Sternocleidomastoid (tissue), 1 donor: ENCODE results near the genes ANP32E, ECM1, MINDY1 and PIP5K1A.

- PRO-cap: no peak
These were observed 14.7 kb downstream of the OTUD7B start for GRCh38 chr1:149995569-149996422.

GRCh38 chr1:150008627-150009260, 1.8 kb downstream of the OTUD7B start:
- PRO-cap: no peak

DNA sequence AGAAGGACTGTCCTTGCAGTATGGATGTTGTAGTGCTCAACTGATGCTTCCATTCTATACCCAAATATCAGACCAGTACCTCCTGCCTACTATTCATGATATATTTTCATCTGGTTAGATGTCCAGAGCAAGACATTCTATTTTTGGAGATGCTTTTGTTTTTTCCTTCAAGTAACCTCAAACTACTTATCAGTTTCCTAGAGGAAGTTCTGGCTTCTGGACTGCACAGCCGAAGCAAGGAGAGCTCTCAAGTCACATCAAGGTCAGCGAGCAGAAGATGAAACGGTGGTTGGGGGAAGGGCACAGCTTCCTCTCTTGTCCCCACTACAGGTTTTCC, 5.2 kb upstream of the PLEKHO1 start:
- PRO-cap: no peak

DNA sequence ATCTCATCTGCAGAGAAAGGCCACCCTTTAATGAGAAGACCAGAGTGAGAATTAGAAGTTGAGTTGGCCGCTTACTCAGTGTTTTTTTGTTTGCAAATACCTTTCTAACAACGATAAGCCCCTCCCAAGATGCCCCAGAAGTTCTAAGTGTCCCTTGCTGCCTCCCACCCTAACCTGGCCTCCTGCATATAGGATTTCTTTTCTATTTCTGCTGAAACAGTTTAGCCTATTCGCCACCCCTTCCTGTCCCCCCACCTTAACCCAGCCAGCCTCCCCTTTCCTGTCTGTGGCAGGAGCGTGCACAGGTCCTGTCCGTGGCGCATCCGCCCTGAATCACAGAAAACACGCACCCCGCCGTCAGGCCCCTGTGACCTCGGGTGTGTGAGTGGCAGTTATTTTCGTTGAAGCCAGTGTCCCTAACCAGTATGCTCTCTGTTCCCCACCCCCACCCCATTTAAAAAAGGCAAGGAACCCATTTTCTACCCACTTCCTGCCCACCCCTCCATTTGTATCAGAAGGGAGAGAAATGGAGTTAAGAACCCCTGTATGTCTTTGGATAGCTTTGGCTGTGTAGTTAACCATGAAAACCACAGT, 1.6 kb downstream of the PLEKHO1 start:
- PRO-cap: no peak

DNA sequence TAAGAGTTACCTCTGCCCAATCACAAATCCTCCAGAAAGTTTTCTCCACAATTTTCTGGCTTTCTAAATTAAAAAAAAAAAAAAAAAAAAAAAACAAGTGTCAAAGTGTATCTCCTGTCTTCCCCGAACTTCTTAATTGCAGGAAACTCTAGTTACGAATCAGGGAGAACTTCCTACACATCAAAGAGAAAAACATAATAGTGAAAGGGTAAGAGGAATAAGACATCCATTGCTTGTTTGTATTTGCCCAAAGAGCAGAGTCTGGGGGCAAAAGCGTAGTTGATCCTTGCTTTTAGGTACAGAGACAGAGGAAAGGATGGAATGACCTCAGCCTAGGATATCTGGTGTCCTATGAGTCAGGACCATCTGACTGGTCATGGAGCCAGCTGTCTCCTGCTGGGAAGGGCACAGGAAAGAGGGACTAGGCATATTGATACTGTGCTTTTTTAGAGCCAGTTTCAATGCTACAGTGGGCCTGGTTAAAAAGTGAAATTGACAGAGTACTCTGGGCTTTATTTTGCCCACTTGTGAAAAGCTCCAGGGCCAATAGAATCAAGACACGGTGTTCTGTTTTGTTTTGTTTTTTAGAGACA, 3.0 kb downstream of the PLEKHO1 start:
- PRO-cap: no peak

DNA sequence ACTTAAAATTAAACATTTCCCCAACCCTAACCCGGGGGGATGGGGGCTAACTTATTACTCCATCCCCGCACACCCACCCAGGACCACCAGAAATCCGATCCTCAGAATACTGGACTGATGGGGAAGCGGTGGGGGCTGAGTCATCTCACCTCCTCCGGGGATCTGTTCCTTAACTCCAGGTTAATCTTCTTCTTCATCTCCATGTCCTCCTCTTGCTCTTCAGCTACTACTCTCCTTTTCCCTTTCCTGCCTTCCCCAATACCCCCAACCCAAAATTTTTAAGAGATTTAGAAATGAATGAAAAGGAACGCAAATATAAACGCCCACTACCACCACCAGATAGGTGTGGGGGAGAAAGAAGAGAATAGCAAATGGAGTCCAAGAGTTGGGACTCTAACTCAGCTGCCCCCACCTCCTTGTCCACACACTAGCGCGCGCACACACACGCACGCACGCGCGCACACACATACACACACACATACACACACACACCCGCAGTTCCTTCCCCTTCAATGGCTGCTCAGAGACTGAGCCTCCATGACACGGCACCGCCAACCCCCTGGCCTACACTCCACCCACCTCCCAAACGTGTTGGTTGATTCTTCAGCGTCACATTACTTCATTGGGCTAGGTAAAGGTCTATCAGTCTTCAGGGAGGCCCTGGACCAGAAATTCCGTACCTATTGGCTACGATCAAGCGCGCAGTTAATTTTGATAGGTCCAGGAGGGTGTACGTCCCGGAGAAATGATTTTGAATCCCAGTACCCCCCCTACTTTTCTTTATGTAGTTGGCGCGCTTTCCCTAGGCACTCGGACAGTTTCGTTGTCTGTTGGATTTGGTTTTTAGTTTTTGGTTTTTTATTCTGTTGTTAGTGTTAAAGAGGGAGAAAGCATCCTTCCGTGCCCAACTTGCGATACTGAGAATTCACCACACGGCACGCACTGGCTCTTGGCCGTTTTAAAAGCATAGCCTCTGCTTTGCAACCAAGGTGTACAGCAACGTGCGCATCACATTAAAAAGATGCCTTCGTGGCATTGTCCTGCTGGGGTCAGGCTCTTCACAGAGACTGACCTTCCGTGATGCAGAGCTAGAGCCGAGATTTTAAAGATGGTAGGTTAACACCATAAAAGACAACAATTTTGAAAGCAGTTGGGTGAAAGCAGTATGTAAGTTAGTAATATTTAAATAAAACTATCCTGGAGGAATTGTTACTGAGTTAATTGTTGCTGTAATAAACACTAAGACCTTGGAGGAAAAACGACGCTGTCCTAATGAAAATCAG, at the start of gene ANP32E:
Gene ANP32E, minus strand, starts transcription at position 529 of the 1,283 bp plus-strand sequence.
- PRO-cap: unidirectional peak, minus-strand start at position 418 of the sequence; unidirectional peak, minus-strand start at position 539 of the sequence

GRCh38 chr1:150364270-150365103, 540 bp downstream of the RPRD2 start:
- PRO-cap: bidirectional peak, plus-strand start at chr1:150364709, minus-strand start at chr1:150364574

GRCh38 chr1:150506496-150507223, 1.2 kb upstream of the ECM1 start:
- PRO-cap: no peak

DNA sequence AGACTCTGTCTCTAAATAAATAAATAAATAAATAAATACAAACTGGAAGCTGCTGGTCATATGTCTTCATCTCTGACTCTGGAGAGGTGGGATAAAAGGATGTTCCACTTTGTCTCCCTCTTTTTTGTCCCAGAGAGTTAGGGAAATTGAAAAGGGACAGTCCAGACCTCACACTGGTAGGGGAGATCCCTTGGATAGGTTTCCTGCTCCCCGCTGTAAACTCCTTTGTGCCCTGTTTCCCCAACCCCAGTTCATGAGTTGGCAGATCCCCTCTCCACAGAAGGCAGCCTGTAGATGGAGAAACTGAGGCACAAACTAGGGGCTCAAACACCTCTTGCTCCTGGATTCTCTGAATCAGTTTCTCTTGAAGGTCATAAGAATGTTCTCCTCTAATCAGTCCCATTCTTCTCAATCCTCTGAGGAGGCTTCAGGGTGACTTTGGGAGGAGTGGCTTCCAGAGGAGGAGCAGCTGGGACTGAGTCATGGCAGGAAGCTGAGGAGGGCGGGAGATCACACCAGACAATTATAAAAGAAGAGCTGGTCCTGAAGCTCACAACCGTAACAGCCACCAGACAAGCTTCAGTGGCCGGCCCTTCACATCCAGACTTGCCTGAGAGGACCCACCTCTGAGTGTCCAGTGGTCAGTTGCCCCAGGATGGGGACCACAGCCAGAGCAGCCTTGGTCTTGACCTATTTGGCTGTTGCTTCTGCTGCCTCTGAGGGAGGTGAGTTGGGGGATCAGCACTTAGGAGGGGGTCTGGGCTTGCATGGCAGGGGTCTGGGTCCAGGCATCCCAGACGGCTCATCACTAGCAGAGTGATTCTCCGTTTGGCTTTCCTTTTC, at the start of gene ECM1:
Gene ECM1, plus strand, starts transcription at position 555 of the 843 bp plus-strand sequence.
- PRO-cap: bidirectional peak, plus-strand start at position 555 of the sequence, minus-strand start at position 413 of the sequence

DNA sequence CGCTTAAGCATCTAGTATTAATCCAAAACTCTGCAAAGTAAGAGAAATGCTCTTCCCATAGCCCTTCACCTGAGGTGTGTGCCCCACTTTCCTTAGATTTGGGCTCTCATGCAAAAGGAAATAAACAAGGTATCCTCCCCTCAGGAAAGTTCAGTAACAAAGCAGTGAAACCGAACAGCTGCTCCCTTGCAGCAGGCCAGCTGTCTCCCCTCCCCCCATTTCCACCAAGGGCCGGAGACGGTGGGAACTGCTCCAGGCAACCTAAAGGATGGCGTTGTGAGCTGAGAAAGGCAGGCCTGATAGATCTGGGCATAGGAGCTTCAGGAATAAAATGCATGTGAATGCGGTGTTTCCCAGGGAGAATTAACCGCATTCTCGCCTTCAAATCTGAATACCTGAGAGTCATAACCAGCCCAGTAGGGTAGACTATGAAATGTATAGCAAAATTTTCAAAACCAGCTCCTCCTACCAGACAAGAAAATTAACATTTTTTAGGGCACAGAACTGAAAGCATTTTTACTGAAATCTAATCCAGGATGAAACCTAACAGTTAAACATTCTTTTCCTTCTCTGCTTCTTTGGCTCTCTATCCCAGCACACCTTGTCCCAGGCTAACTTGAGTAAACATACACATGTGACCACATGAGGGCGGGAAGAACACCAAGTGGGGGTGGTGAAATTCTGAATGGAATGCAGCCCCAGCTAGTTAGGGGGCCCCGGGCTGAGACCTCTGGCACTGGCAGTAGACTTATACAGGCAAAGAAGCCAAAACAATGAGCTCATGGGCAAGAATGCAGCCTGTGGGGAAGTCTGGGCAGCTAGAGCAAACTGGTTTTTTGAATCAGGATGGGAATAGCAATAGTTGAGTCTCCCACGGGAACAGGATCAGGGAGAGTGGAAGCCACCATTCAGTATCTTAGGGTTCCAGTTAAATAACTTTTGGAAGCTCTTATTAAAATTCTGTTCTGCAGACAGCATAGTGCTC, 11.5 kb downstream of the MCL1 start:
- PRO-cap: bidirectional peak, plus-strand start at position 264 of the sequence, minus-strand start at position 290 of the sequence; bidirectional peak, plus-strand start at position 833 of the sequence, minus-strand start at position 580 of the sequence

DNA sequence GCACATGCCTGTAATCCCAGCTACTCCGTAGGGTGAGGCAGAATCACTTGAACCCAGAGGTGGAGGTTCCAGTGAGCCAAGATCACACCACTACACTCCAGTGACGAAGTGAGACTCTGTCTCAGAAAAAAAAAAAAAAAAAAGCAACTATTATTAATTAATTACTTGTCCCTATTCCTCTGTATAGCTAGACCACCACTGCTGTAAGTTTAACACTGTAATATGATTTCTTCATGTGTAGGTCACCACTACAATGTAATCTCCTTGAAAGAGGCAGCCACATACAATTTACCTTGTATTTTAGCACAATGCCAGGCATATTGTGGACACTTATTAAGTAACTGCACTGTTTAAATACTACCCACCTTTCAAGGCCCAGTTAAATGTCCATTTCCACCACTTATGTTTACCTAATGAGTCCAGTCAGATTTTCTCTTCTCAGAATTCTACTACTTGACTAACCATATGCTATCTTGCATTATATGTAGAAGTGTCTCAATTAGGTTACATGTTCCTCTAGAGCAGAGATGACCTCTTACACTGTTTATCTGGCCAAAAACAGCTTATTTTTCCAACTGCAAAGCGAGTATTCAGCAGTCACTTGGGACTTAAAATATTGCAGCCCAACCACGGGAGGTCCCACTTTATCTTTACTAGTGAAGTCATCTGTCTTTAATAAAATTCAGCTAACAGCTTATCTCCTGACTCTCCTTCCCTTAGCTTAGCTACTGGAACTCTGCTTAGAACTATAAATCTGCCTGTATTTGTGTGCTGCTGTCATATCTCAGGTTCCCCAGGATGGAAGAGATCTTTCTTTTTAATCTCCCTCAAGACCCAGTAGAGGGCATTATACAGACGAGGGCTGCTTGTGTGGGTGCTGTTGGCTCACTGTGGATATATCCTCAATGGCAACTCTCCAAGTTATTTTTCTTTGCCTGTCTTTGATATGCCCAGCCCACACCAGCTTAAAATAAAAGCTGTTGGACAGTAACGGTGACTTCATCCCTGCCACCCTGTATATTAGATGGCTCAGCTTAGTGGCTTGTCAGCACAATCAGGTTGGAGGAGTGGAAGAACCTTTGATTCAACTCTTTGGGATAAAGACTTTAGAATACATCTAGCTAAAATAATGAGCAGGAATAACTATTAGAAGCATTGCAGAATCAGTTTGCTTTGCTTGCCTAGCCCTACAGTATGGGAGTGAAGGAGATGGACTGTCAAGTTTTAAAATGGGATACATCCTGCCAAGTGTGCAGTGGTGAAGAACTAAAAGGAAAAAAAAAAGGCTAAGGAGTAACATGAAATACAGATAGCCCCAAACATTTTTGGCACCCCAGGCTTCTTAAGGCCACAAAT, 9.8 kb downstream of the ENSA start:
- PRO-cap: unidirectional peak, plus-strand start at position 847 of the sequence; bidirectional peak, plus-strand start at position 1,048 of the sequence, minus-strand start at position 896 of the sequence

GRCh38 chr1:150631837-150632521, 2.6 kb upstream of the ENSA start:
- PRO-cap: no peak

DNA sequence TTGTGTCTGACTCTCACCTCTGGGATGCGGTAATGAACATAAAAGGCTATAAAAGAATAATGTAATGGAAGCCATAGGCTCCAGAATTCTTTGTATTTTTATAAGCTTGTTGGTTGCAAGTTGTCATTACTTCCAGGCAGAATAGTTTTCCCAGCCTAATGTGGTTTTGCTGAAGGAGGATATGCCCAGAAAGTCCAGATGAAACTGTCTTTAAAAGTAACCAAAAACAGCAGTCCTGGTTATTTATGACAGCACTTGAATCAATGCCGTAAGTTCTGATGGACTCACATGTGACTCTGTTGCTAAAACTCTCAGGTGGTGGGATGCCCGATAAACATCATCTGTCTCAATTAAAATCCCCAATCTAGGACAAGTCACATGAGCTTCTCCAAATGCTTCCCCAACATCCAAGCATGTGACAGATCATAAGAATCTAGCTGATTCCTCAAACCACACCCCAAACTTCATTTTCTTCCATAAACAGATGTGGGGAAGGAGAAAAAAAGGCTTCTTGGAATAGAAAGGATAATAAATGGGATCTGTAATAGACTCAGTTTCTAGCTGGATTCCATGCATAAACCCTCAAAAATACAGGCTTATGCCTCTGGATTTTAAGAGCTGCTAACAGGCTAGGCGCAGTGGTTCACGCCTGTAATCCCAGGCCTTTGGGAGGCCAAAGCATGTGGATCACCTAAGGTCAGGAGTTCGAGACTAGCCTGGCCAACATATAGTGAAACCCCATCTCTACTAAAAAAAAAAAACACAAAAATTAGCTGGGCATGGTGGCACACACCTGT, 829 bp upstream of the CTSK start:
- PRO-cap: no peak

GRCh38 chr1:150965035-150965769, 9.4 kb downstream of the CERS2 start:
- PRO-cap: no peak

- PRO-cap: bidirectional peak, plus-strand start at chr1:150977530, minus-strand start at chr1:150977425
These were observed 2.5 kb upstream of the CERS2 start for GRCh38 chr1:150976850-150977823.

DNA sequence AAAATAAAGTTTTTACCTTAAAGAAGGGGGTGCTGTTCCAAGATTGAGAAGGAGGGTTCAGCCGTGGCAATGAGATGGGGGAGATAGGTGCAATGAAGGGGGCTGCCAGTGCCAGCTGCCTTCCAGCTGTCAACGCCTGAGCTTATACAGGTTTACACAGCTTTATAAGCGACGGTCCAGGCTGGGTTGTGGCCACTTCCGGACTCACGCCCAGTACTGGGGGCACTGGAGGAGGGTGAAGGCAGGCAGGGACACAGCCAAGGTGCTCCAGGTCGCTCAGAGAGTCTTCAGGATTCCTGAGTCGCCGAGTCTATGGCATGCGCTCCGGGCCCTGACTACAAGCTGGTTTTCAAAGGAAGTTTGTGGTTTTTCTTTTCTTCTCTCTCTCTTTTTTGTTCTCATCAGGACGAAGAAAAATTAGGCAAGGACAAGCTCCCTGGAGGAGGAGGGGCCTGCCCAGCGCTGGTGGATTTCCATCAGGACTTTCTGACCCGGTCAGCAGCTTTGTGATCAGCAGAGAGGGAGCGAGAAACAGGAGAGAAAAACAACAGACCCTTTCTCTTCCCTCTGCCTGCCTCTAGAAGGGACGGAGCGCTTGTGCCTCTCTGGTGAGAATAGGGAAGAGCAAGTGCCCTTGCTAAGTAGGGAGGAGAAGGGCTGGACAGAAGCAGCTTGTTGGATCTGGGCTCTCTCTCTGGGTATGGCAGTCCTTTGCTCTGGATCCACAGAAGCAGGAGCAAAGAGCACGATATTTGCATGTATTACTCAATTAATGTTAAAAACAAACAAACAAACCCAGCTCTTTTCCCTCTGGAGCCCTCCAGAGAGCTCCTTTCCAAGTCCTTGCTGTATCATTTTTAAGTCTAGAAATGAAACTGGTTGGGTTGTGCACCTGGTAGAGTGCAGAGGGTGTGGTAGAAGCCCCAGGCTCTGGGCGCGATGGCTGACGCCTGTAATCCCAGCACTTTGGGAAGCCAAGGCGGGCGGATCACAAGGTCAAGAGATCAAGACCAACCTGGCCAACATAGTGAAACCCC, at the start of gene MINDY1:
Gene MINDY1, minus strand, starts transcription at position 607 of the 1,037 bp plus-strand sequence.
- PRO-cap: bidirectional peak, plus-strand start at position 225 of the sequence, minus-strand start at position 138 of the sequence; bidirectional peak, plus-strand start at position 516 of the sequence, minus-strand start at position 579 of the sequence; unidirectional peak, minus-strand start at position 713 of the sequence

- PRO-cap: no peak
These were observed 1.3 kb upstream of the SEMA6C start for GRCh38 chr1:151147605-151148192.

GRCh38 chr1:151174859-151175417, 843 bp downstream of the TMOD4 start:
- PRO-cap: no peak

DNA sequence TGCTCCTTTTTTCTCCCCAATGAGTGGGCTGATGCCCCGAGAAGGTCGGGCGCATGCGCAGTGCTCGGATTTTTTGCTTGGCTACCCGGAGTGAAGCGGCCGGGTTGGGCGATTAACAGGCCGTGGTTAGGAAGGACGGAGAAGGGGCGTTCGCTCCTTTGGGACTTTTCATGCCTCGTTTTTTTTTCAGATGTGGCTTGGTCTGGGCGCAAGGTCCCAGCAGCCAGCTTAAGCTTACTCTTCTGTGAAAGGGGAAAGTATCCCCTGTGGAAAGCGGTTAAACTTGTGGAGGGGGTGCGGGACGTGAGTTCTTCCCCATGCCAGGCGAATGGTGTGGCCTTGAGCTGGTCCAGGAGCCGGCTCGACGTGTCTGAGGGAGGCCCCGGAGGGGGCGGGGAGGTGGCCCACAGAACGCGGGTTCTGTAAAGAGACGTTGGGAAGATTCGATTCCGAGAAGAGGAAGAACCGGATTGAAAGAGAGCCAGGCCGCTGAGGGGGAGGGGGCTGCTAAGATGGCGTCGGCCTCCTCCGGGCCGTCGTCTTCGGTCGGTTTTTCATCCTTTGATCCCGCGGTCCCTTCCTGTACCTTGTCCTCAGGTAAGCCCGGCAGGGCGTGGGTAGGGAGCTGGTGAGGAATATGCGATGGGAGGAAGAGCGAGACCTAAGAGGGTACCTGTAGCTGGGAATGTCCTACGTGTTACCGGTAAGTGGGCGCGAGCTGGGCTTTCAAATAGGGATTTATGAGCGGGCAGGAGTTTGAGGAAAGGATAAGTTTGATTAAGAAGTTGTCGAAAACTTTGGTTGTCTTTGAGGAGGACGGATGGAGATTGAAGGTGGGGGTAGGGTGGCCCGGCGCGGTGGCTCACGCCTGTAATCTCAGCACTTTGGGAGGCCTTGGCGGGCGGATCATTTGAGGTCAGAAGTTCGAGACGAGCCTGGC, at the start of gene PIP5K1A:
Gene PIP5K1A, plus strand, starts transcription at position 68 of the 940 bp plus-strand sequence.
- PRO-cap: bidirectional peak, plus-strand start at position 91 of the sequence, minus-strand start outside the sequence; bidirectional peak, plus-strand start at position 378 of the sequence, minus-strand start at position 372 of the sequence

- PRO-cap: no peak
These were observed 11.3 kb downstream of the PSMD4 start for GRCh38 chr1:151265796-151266262.